Right cardiac atrium (tissue), 1 donor: ENCODE measurements around a stretch of chr14.

DNA sequence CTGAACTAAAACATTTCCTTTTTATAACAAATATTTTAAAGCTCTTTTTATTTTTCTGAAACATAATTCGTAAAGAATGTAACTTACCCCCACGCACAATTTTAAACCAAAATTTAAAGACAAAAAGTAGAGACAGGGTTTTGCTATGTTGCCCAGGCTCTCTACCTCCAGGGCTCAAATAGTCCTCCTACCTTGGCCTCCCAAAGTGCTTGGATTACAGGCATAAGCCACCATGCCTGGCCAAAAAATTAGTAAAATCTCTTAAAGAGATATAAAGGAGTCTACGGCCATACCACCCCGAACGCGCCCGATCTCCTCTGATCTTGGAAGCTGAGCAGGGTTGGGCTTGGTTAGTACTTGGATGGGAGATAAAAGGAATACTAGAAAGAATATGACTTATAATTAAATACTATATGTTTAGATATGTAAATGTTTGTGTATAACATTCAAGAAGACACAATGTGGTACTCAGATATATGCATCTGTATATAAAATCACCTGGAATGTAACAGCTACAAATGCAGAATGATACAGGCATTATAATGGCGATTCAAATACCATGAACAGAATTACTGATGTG, 1.5 kb upstream of the TEP1 start:
- PRO-cap = no peak

GRCh38 chr14:20456433-20457141, 1.6 kb downstream of the APEX1 start:
- PRO-cap = no peak

DNA sequence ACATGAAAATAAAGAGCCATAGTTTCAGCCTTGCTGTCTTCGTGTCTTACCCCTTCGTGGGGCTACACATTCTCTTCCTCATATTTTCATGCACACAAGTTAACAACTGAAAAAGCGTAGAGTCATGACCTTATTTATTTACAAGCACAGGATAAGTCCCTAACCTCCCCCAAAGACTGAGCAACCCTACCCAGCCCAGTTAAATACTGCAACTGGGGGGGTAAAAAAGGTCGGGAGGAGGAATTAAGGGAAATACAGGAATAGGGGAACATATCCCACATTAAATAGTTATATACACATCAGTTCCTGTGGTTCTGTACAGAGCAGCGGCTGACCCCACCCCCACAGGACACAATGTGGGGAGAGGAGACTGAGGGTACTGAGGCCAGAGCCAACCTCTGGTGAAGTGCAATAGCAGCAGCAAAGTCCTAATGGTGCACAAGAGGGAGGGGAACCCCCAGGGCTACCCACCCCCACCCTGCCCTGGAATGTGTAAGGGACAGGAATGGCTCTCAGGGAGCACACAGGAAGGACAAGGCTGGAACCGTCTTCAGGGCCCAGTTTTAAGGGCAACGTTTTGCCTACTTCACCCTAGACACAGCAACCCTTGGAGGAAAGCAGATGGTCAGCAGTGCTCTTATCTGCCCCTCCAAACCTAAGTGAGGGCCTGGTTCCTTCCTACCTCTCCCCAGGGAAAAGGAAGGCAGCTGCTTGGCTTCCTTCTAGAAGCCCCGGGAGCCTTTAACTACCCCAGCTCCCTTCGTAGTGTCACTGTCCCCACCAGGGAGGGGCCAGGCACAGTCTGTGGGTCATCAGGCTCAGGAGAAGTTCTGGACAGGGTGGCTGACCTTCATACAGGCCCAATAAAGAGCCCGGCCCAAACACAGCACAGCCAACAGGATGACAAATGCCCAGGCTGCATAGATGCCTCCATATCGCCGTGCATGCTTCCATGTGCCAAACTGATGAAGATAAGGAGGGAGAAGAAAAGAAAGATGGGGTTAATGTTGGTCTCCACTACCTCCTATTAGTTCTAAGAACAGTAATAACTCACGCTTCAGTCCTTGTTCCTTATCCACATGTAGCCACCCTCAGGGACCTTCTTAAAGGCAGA, 3.1 kb downstream of the APEX1 start:
- PRO-cap = no peak

DNA sequence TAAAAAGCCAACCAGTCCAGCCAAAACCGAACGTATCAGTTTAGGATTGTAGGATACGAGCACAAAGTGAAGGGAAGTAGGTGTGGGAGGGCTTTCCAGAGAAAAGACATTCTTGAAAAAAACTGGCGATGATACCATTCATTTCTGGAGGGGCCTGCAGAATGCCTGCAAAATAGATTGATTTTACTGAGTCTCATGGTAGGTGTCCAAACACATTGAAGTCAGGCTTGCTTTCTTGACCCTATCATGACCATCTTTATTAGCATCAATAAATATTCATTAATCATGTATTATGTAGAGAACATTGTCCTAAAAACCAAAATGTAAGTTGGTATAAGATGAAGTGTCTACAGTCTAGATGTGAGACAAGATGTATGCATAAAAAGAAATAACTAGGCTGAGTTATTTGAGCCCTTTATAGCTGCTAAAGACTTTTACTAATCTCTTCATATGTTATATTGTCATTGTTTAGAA, 10.1 kb downstream of the PNP start:
- PRO-cap = no peak

- PRO-cap = bidirectional peak, plus-strand start at chr14:20683267, minus-strand start at chr14:20683173; bidirectional peak, plus-strand start at chr14:20683662, minus-strand start at chr14:20683661; bidirectional peak, plus-strand start at chr14:20684011, minus-strand start at chr14:20683772
These were observed 1.1 kb upstream of the RNASE4 start for GRCh38 chr14:20683034-20683890.

GRCh38 chr14:20683891-20684050, 589 bp upstream of the RNASE4 start:
- PRO-cap = bidirectional peak, plus-strand start at chr14:20684011, minus-strand start at chr14:20683772

DNA sequence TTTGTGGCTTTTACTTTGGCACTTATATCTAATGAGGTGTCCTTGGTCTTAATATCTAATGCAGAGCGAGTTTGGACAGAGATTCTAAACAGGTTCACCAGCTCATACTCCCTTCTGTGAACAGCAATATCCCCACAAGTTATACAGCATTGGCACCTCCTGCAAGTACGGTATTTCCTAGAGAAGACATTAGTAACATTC, 2.3 kb downstream of the ANG start:
- PRO-cap = no peak

DNA sequence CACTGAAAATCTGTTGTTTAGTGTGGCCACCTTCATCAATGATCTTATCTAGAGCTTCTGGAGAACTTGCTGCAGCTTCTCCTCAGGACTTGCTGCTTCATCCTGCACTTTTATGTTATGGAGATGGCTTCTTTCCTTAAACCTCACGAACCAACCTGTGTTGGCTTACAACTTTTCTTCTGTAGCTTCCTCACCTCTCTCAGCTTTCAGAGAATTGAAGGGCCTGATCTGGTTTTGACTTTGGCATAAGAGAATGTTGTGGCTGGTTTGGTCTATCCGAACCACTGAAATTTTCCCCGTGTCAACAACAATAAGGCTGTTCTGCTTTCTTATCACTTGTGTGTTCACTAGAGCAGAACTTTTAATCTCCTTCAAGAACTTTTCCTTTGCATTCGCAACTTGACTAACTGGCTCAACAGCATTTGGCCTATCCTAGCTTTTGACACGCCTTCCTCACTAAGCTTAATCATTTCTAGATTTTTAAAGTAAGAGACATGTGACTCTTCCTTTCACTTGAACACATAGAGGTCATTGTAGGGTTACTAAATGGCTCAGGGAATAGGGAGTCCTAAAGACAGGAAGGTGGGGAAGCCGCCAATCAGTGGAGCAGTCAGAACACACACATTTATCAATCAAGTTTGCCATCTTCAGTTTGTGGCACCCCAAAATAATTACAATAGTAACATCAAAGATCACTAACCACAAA, 25.9 kb upstream of the EDDM3A start:
- PRO-cap = no peak

GRCh38 chr14:20730959-20731304, 14.8 kb upstream of the EDDM3A start:
- PRO-cap = no peak

- PRO-cap = no peak
These were observed 464 bp downstream of the SLC39A2 start for GRCh38 chr14:20999447-21000066.

GRCh38 chr14:21038802-21039603, 3.2 kb upstream of the RNASE7 start:
- PRO-cap = bidirectional peak, plus-strand start at chr14:21039328, minus-strand start at chr14:21039092

DNA sequence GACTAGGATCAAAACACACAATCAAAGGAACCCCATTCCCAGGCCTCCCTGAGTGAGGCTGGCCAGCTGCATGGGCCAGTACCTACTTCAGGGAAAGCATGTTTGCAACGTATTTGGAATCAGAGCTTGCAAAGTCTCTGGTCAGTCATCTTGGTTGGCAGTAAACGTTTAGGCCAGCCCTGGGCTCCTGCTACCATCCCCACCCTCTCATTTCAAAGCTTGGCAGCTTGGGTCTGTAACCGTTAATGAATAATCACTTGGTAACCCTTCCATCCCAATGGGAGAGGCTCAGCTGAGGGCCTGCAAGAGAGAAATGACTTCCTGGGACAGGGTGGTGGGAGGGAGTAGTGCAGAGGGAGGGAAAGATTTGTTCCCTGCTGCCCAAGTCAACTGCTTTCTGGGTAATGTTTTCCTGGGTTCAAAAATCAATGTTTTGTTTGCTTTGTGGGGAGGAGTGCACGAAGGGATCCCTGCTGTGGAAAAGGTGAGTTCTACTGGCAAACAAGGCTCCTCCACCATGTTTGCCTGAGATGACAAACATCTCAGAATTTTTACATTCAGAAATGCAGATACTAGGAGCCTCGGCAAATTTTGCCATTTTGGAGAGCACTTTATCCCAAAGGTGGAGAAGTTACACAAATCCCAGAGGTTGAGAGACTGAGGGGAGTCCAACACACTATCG, 2.0 kb upstream of the RNASE8 start:
- PRO-cap = no peak

DNA sequence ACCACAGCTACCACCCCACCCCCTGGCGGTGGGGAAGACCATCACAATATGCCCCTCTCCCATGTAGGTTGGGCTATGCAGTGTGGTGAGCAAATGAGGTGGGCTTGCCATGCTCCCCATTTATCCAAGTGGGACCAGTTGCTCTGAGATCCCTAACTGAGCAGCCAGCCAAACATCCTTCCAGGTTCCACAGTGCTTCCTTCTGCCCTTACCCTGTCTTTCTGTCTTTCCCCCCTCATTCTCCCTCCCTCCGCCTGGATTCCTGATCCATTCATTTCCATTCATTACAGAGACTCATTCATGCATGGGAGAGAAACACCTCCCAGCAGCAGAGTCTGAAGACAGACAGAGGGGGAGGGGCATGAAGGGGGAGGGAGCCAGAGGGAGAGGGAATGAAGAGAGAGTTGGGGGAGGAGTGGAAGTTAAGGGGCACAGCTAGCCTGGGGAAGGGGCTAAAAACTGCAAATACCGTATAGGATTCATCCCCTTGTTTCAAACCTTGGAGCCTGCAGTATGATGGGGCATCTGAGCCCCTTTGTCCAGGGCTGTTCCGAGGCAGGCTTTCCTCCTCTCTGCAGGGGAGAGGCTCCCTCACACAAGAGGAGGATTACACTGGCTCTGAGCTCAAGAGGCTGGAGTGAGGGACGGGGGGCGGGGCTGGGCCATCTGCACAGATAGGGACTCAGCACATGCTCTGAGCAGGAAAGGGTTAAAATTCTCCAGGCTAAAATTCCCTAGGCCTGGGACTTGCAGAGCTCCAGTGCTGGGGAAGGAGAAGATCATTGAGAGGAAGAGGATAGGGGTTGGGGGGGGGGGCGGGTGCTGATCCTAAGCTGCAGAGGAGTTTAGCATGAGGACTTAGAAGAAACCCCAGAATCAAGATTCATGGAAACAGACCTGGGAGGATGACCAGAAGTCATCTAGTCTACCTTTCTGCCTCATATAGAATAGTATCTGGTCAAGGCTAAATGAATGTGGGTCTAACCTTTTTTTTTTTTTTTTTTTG, 4.2 kb downstream of the ZNF219 start:
- PRO-cap = no peak

GRCh38 chr14:21099145-21099864, 850 bp upstream of the ZNF219 start:
- PRO-cap = no peak

- PRO-cap = no peak
These were observed 12.6 kb downstream of the HNRNPC start for GRCh38 chr14:21256560-21257141.

DNA sequence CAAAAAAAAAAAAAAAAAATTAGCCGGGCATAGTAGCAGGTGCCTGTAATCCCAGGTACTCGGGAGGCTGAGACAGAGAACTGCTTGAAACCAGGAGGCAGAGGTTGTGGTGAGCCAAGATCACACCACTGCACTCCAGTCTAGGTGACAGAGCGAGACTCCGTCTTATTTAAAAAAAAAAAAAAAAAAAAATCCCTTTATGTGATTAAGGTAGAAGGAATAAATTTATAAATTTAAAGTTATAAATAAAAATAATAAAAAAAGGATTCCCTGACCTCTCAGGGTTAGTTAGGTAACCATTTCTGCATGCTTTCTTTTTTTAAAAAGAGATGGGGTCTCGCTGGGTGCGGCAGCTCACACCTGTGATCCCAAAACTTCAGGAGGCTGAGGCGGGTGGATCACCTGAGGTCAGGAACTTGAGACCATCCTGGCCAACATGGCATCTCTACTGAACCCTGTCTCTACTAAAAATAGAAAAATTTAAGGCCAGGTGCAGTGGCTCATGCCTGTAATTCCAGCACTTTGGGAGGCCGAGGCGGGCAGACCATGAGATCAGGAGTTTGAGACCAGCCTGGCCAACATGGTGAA, 8.9 kb downstream of the HNRNPC start:
- PRO-cap = no peak

DNA sequence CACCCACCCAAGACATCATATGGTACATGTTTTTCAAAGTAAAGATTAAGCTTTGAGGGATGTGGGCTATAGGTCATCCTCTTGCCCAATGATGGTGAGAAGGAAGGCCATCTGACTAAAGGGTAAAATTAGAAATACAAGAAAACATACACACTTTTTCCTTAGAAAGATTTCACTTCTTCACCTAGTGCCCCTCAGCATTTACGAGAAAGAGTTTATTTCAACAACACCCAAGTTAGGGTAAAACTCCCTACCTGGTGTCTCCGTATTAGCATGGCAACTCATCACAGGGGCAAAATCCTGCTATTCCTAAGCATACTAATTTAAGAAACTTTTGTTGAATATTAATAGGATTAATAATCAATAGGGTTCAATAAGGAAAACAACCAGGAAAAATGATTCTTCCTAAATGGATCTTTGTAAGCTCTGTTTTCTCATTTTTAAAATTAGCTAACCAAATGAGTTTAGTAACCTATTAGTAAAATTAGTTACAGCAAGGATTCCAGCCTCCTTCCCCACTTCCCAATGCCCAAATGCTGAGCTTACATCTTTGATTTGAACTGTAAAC, 8.2 kb upstream of the SUPT16H start:
- PRO-cap = no peak

DNA sequence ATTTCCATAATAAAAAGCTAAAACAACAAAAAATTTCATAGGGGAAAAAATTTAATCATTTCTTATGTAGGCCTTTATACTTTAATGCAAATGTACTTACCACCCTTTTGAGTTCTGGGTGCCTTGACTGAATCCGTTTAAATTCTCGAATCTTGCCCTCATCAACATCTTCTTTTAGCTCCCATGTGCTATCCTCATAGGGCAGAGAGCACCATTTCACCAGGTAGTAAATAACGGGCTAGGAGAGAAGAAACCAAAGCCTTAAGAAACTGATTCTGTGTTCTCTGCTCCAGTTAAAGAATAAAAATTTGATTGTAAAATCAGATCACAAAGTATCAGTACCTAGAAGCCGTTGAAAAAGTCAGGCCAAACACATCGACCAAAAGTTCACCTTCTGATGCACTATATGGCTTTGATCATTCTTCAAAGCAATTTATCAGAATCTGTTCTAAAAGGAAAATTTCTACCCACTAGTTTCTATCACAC, 26.0 kb upstream of the SUPT16H start:
- PRO-cap = no peak

DNA sequence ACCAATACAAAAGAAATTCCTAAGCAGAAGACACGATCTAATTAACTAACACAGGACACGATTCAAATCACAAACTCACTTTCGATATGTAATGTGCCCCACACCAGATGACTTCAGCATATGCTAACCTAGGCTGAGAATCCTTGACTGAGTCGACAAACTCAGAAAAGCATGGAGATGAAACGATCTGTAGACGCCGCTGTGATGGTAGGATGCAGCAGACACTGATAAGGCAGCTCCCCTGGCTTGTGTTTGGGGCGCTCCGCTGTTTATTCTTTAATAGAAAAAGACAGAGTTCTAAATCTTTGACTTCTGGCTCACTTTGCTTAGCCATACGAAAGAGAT, 1.1 kb downstream of the CHD8 start:
- PRO-cap = no peak

DNA sequence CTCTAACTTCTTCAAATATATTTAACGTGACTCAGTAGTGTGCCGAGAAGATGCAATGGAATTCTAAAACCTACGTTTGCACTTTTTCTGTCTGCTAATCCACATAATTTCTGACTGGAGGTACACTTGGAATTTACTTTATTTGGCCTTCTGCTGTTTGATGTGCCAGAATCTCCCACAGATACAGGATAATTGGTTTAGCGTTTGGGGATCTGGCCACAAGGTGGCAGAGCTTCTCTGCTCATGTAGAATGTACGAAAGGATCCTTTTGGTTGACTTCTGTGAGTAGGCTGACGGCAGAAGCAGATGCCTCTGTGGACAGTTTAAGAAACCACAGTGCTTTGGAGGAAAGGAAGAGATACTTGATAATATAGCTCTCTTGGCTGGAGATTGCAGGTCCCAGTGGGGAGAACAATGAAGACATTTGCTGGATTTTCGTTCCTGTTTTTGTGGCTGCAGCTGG, 75.2 kb upstream of the OR4E1 start:
- PRO-cap = no peak